Cerebral cortex (tissue), 2 donors: ENCODE measurements around a stretch of chr15.

DNA sequence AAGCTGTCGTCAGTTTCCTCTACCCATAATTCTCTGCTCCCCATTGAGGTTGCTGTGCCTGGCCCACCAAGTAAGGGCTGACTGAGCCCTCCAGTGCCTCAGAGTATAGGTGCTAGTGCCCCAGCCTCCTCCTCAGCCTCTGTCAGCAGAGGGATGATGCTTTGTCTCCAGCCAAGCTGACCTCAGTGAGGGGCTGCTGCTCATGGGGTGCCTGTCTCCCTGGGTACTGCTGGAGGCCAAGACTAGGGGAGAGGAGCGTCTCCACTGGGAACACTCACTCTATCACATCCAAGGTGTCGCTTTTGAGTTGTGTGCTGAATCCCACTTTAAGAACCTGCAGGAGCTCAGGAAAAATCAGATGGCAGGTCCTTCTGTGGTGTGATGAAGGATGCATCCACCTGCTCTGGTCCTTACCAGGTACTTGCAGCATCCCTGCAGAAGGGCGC, 3.0 kb downstream of the LOXL1 start:
- PRO-cap, 2 experiments, result no peak in any of the 2 experiments

GRCh38 chr15:73987848-73988452, 4.1 kb downstream of the STOML1 start:
- PRO-cap, 2 experiments, result peak in 1 of 2 experiments; most common plus-strand start chr15:73988269 (in 1); most common minus-strand start chr15:73988148 (in 1)

- PRO-cap, 2 experiments, result no peak in any of the 2 experiments
Observed at GRCh38 chr15:73995204-73995659, 716 bp downstream of the PML start.

- PRO-cap, 2 experiments, result peak in 1 of 2 experiments; most common plus-strand start chr15:74100308 (in 1); most common minus-strand start chr15:74100235 (in 1)
Observed at GRCh38 chr15:74099968-74100627, 17.7 kb upstream of the GOLGA6A start.

- PRO-cap, 2 experiments, result no peak in any of the 2 experiments
Observed at GRCh38 chr15:74130735-74131094, 329 bp downstream of the ISLR2 start.

- PRO-cap, 2 experiments, result no peak in any of the 2 experiments
Observed at GRCh38 chr15:74228753-74229056, 7.4 kb upstream of the CCDC33 start.

DNA sequence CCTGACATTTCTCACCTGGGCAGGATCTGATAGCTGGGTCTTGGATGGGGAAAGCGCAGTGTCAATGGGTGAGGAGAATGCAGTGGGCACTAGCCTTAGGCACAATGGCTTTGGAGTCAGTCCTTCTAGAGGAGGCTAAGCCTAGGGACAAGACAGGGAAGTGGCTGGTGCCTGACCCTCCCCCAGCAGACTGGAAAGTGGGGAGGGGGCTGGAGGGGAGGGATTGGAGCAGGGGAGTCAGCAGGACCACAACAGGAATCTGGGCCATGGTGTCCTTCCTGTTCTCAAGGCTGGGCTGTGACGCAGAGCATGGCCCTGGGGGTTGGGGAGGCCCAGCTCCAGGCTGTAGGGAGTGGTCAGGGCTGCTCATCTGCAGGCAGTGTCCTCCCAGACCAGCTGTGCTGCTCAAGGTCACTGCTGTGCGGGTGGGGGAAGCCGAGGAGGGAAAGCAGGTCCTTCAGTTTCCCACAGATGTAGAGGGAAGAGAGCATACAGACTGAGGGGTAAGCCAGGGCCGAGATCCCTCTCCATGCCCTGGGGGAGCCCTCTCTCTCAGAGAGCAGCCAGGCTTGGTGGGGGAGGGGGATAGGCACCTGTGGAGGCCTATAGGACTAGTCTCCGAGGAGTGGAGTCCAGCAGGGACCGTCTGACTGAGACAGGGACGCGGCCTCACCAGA, 40.7 kb downstream of the CYP11A1 start:
- PRO-cap, 2 experiments, result no peak in any of the 2 experiments

- PRO-cap, 2 experiments, result no peak in any of the 2 experiments
Observed at GRCh38 chr15:74364650-74365274, 2.7 kb downstream of the CYP11A1 start.

- PRO-cap, 2 experiments, result no peak in any of the 2 experiments
Observed at GRCh38 chr15:74365275-74365606, 2.2 kb downstream of the CYP11A1 start.

DNA sequence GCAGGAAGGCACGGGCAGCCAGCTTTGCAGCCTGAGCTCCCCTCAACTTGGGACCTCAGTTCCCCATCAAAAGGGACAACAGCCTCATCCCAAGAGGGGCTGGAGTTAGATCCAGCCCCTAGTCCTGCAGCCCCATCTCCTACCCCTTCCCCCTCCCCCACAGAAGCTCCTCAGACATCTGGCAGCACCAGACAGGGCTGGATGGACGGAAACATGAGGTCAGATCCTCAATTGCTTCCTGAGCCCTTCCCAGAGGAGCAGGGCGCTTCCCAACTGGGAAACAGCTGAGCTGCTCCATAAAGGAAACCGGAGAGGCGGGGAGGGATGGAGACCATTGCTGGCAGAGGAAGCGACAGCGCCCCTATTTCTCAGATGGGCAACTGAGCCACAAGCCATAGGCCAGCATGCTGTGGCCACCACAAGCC, 18.2 kb upstream of the CYP11A1 start:
- PRO-cap, 2 experiments, result no peak in any of the 2 experiments

- PRO-cap, 2 experiments, result no peak in any of the 2 experiments
Observed at GRCh38 chr15:74387076-74387437, 19.6 kb upstream of the CYP11A1 start.

DNA sequence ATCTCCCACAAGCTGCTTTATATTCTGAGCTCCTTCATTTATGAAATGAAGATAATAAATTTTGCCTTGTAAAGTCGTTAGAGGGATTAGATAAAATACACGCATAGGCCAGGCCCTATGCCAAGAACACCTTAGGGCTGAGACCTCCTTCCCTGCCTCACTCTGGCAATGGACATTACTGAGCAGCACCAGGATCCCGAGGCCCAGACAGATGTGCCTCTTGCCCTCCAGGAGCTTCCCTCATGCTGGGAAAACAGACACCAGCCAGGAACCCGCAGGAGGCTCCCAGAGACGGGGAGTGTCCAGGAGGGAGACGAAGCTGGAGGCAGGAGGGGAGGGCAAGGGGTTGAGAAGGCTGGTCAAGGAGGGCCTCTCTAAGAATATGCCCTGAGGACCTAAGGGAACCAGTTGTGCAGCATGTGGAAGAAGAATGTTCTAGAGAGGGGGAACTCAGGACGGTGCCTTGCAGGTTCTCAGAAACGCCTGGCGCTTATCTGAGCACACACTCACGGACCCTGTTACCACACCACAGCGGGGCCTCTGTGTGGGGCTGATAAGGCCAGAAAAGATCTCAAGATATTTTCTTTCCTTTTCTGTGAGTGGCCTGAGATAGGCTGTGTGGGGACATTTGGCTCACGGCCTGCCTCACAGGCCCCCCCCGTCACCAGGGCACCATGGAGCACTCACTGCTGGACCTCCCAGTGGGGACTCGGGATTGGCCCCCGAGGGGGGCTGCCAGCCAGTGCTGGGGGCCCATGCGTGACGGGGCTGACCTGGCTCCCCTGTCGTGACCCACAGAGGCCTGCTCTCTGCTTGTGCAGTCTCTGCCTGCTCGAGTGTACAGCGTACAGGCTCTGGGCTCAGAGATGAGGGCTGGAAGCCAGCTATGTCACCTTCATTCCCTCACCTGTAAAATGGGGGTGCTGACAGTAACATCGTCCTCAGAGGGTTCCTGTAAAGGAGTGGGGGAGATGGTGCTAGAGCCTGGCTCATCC, 22.0 kb upstream of the CYP11A1 start:
- PRO-cap, 2 experiments, result no peak in any of the 2 experiments

DNA sequence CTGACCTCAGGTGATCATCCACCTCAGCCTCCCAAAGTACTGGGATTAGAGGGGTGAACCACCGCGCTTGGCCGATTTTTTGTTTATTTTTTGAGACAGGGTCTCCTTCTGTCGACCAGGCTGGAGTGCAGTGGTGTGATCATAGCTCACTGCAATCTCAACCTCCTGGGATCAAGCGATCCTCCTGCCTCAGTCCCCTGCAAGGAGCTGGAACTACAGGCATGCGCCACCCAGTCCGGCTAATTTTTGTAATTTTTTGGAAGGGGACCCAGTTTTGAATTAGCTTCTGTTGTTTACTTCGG, 1.4 kb upstream of the CLK3 start:
- PRO-cap, 2 experiments, result no peak in any of the 2 experiments

- PRO-cap, 2 experiments, result no peak in any of the 2 experiments
Observed at GRCh38 chr15:74622269-74622591, 6.6 kb downstream of the CLK3 start.

DNA sequence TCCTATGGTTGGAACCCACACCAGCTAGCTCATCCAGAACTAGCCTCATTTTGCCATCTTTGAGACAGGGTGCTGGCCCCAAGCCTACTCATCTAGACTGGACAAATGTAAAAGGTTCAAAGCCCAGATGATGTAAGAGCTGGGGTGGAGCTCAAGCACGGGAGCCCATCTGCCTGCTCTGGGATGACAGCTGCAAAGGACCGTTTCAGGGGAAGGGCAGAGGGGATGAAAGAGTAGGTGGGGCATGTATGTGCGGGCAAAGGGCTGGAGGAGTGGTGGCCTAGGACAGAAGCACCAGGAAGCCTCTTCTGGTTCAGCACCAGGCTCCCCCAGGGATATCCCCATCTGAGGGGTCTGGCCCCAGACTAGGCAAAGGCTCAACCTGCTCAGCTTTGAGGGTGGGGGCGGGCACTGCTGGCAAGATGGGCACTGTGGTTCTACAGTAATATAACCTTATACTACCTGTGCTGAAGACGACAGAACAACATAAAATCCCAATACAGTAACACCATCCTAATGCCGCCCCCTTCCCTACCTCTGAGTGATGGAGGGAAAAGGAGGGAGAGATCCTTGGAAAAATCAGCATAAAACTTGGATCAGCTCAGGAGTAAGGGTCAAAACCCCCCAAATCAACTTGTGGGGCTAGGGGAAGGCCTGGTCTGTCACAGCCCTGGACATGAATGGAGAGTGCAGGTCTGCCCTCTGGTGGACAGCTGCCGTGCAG, 16.0 kb downstream of the CLK3 start:
- PRO-cap, 2 experiments, result no peak in any of the 2 experiments

GRCh38 chr15:74726290-74727218, 1.2 kb upstream of the CYP1A1 start:
- PRO-cap, 2 experiments, result peak in 1 of 2 experiments; most common minus-strand start chr15:74726564 (in 1)

GRCh38 chr15:74814980-74815527, 2.4 kb downstream of the LMAN1L start:
- PRO-cap, 2 experiments, result no peak in any of the 2 experiments

- PRO-cap, 2 experiments, result no peak in any of the 2 experiments
Observed at GRCh38 chr15:74907419-74907899, 808 bp upstream of the FAM219B start.

- PRO-cap, 2 experiments, result no peak in any of the 2 experiments
Observed at GRCh38 chr15:74956510-74956705, 164 bp downstream of the RPP25 start.

DNA sequence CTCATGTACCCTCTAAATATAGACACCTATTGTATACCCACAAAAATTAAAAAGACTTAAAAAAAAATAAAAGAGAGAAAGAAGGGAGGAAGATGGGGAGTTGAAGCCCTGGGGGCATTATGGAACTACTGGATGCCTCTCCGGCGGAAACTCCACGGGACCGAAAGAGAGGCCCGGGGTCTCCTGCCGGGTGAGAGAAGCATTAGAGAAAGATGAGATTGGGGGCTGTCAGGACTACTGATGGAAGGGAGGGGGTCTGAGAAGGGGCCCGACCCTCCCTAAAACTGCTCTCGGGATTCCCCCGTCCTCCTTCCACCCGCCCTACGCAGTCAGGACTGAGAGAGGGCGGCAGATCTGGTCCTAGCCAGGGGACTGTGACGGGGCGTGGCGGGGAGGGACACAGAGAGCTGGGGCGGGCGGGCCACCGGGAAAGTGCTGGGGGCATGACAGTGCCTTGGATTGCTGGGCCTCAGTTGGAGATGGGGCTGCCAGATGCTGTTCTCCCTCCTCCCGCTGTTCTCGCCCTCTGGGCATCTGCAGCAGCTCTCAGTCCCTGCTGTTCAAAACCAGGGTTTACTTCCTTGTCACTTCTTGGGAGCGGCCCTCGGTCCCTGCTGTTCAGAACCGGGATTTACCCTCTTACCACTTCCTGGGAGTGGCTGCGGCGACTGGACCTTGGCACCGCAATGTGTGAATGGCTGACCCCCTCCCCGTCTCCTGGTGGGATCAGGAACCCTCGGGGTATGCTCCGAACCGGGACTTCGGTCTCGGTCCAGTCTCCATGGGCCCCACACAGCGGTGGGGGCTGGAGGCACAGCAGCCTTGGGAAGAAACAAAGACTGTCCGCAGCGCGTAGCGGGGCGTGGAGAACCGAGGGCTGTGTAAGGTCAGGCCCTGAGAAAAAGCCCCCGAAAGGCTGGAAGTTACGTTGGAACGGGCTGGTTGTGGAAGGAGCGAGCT, 1.8 kb upstream of the RPP25 start:
- PRO-cap, 2 experiments, result peak in 1 of 2 experiments; most common minus-strand start position 337 of the sequence (in 1)